ENCODE results near the genes CCDC107, TPM2 and ZCCHC7.

DNA sequence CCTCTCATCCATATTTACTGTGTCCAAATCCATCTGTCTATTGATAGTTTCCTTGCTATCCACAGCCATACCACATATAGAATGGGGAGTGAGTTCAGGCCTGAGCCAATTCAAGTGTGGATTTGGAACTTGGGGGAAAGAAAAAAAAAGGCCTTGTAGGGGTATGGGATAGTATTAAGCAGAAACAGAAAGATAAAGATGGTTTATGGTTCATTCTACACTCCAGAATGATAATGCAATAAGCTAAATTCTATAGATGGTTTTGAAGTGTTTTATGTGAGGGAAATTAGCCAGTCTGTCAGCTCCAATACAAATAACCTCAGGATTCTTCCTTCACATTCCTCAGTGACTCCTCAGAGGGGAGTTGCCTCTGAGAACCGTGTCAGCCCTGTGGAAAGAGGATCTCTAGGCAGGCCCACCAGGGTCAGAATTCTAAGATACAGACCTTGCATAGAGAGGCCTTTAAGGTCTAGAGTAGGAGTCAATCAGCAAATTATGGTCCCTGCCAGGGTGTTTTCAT is 26.5 kb downstream of the RUSC2 start:
- PRO-cap = no peak
- RAMPAGE, long total RNA, 4 experiments = no peak in any of the 4 experiments

DNA sequence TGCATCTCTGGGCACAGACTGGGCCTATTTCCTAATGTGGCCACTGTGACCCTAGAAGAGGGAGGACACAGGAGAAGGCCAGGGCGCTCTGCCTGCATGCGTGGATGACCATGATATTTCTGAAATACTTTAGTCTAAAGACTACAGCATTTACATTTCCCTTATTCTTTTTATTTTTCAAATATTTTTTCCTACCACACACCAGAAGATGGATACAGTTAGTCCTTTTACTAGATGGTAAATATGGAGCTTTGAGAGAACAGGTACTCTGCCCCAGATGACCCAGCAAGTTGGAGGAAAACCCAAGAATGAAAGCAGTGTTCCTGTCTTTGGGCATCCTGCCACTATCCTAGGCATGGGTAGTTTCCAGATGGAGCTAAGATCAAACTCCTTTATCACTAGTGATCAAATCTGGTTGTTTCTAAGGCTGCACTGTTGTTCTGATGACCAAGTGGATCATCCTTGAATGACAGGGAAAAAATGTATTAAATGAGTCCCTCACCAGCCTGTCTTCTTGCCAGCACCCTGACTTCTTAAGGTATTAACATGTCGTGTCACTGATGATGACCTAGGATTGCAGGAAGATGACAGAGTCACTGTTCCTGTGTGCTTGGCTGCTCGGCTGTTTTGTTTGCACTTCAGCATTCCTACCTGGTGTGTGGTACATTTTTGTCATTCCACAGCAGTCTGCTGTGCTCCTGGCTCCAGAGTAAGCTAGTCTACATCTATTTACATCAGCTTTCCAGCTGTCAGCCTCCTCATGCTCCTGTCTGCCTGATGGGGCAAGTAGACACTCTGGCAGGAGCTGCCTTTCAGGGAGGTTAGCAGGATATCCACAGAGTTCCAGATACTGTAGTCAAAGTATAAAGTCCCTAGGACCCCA is 28.0 kb downstream of the RUSC2 start:
- PRO-cap = no peak
- RAMPAGE, long total RNA, 4 experiments = no peak in any of the 4 experiments

- PRO-cap = no peak
- RAMPAGE, long total RNA, 4 experiments = no peak in any of the 4 experiments
These were observed 31.7 kb downstream of the RUSC2 start for GRCh38 chr9:35521603-35522072.

GRCh38 chr9:35561713-35562596 is 1.7 kb downstream of the FAM166B start:
- PRO-cap = no peak
- RAMPAGE, long total RNA, 4 experiments = no peak in any of the 4 experiments

- PRO-cap = unidirectional peak, plus-strand start at chr9:35658391
- RAMPAGE, long total RNA, 4 experiments = start-site peak on the plus strand in 4 of 4 experiments, at chr9:35658313-35658397 at its widest, 166 to 1,483 reads per replicate
These were observed at the start of gene CCDC107 for GRCh38 chr9:35658116-35659275. Gene CCDC107 (plus strand): TSS chr9:35658292.

DNA sequence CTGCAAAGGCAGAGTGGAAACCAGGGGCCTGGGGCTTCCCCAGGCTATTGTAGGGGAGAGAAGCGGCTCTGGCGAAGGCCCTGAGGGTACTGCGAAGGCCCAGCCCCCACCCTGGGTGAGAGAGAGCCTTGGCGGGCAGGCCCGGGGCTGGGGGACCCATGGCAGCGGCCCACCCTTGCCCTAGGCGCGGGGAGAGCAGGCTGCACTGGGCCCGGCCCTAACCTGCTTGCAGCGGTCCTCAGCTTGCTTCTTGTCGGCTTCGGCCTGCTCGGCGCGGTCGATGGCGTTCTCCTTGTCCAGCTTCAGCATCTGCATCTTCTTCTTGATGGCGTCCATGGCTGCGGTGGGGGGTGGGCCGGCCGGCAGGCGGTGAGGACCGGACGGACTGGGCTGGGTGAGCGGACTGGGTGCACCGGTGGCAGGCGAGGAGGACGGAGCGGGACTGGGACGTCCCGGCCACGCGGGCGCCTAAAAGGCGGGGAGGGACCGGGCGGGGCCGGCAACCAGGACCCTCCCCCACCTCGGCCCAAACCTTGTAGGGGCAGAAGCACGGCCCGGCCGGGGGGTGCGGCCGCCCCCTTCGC is at the start of gene TPM2:
Gene TPM2 (minus strand): TSS at position 444 of the 584 bp plus-strand sequence.
- PRO-cap = unidirectional peak, minus-strand start at position 444 of the sequence
- RAMPAGE, long total RNA, 4 experiments = start-site peak on the minus strand in 4 of 4 experiments, centred at positions 318 to 483 of the sequence, 41 to 1,705 reads per replicate

DNA sequence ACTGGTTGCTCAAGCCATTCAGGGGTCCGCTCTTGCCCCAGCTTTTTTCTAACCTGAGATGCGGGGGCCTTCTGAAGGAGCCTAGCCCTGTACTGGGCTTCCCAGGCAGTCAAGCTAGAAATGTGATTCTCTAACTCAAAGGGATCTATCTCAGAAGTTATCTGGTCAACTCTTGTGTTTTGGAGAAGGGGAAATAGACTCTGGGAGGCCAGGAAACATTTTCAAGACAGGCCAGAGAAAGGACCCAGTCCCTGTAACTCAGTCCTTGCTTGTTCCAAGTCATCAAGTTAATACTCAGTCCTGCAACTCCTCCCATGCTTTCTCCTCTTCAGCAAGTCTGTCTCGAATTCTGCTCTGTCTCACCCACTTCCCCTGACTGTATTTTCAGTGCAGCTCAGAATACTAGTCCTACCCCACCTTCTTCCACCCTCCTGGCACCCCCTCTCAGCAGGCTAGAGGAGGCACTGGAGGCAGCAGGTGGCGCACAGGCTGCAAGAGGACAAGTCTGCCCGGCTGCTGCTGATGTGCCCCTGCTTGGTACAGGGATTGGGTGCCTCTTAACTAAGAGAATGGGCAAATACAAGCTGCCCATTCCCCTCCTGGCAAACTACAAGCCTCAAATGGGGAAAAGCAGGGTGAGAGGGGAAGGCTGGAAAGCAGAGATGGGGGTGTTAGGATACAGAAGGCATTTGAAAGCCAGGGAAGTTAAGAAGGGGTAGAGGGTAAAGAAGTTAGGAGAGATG is 5.2 kb downstream of the TLN1 start:
- PRO-cap = no peak
- RAMPAGE, long total RNA, 4 experiments = no peak in any of the 4 experiments

DNA sequence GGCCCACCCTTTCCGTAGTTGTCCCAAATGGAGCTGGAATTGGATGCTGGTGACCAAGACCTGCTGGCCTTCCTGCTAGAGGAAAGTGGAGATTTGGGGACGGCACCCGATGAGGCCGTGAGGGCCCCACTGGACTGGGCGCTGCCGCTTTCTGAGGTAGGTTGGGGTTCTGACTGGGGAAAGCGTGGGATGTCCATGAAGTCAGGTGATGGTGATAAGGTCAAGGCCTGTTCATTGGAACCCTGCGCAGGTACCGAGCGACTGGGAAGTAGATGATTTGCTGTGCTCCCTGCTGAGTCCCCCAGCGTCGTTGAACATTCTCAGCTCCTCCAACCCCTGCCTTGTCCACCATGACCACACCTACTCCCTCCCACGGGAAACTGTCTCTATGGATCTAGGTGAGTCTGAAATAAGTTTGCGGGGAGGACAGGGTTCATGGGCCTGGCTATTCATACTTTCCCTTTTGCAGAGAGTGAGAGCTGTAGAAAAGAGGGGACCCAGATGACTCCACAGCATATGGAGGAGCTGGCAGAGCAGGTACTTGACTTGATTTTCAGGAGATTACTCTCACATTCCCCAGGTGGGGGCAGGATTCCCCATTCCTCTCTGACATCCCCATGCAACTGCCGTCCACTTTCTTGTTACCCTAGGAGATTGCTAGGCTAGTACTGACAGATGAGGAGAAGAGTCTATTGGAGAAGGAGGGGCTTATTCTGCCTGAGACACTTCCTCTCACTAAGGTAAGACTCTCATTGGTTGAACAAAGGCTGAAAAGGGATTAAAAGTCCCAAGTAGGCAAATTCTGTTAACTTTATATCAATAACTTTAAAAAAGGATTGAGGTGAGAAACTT is 506 bp downstream of the CREB3 start:
- PRO-cap = no peak
- RAMPAGE, long total RNA, 4 experiments = no peak in any of the 4 experiments

- PRO-cap = no peak
- RAMPAGE, long total RNA, 4 experiments = no peak in any of the 4 experiments
These were observed 973 bp downstream of the HRCT1 start for GRCh38 chr9:35906798-35907551.

GRCh38 chr9:35908463-35909066 is 725 bp upstream of the SPAAR start:
- PRO-cap = no peak
- RAMPAGE, long total RNA, 4 experiments = no peak in any of the 4 experiments

GRCh38 chr9:35929148-35929626 is 19.9 kb downstream of the SPAAR start:
- PRO-cap = no peak
- RAMPAGE, long total RNA, 4 experiments = start-site peak on the minus strand in 2 of 4 experiments, at chr9:35929327-35929362 at its widest, 7 to 30 reads per replicate

- PRO-cap = no peak
- RAMPAGE, long total RNA, 4 experiments = no peak in any of the 4 experiments
These were observed 6.2 kb downstream of the OR2S2 start for GRCh38 chr9:35951705-35952227.

DNA sequence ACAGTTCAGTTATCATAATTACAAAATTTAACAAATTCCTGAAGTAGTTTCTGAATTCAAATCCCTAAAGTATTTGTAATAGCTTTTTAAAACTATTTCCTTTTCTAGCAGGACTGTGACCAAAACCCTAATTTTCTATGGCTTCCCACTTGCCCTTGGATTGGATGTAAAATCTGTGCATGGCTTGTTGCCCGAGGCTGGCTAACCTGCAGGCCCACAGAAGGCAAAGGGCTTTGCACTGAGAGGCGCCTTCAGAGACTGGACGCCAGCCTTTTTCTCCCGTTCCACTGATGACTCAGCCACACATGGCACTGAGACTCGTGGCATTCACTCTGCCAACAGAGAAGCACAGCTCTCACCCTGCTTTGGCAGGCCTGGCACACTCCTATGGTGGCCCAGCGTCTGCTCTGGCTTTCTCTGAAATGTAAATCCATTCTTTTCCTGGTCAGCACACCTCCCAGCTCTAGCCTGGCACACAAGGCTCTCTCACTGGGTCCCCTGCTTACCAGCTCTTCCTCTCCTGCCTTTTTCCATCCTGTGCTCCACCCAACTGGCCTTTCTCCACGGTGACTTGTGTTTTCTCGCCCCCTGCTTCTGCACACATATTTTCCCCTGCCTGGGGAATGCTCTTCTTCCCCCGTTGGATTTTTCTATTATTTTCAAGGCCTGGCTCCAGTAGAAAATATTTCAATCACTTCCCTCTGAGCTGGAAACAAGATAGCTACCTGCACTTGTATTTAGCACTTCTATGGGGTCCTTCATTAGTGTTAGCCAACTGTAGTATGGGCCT is 5.9 kb upstream of the MELK start:
- PRO-cap = no peak
- RAMPAGE, long total RNA, 4 experiments = no peak in any of the 4 experiments

DNA sequence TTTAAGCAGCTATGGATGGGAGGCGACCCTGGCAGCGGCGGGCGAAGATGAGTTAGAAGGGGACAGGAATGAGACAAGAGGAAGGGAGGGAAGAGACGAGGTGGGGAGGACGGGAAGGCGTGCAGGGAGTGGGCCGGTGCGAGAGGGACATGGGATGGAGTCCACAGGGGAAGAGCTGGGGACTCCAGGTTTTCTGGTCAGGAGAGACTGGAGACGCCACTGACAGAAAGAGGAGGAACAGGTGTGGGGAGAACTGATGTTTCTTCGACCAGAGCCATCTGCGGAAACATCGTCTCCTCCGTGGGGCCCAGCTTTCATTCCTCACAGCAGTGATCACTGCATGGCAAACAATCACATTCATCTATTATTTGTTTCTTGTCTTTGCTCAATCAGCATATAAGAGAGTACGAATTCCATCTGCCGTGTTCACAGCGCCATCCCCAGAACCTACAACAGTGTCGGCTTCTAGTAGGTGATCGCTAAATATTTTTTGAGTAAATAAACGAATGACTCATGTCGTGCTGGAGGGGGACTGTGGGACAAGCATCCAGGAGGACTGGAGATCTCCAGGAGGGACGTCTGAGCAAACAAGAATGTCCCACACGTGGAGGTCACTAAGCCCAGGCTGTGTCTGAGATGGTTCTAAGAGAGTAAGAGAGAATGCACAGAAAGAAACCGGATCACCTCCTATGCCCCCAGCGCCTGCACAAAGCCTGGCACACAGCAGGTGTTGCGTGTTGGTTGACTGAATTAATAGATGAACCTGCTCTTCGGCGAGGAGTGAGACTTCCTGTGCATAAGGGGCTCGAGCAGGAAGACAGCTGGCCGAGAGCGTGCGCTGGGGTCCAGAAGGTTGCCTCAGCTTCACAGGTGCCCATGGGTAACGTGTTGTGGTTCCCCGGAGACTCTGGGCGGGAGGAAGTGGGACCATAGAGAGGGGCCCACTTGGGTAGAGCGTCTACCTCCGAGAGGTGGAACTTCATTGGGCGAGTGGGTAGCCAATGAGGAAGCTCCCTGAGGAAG is 192.8 kb downstream of the MELK start:
- PRO-cap = no peak
- RAMPAGE, long total RNA, 4 experiments = no peak in any of the 4 experiments

DNA sequence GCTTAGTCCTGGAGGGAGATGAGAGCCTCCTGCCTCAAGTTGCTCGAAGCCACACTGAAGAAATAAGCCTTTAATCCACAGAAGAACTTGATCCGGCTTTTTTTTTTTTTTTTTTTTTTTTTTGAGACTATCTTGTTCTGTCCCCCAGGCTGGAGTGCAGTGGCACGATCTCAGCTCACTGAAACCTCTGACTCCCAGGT is 8.4 kb upstream of the PAX5 start:
- PRO-cap = no peak
- RAMPAGE, long total RNA, 4 experiments = no peak in any of the 4 experiments

GRCh38 chr9:37047401-37047674 is 13.3 kb upstream of the PAX5 start:
- PRO-cap = no peak
- RAMPAGE, long total RNA, 4 experiments = no peak in any of the 4 experiments

DNA sequence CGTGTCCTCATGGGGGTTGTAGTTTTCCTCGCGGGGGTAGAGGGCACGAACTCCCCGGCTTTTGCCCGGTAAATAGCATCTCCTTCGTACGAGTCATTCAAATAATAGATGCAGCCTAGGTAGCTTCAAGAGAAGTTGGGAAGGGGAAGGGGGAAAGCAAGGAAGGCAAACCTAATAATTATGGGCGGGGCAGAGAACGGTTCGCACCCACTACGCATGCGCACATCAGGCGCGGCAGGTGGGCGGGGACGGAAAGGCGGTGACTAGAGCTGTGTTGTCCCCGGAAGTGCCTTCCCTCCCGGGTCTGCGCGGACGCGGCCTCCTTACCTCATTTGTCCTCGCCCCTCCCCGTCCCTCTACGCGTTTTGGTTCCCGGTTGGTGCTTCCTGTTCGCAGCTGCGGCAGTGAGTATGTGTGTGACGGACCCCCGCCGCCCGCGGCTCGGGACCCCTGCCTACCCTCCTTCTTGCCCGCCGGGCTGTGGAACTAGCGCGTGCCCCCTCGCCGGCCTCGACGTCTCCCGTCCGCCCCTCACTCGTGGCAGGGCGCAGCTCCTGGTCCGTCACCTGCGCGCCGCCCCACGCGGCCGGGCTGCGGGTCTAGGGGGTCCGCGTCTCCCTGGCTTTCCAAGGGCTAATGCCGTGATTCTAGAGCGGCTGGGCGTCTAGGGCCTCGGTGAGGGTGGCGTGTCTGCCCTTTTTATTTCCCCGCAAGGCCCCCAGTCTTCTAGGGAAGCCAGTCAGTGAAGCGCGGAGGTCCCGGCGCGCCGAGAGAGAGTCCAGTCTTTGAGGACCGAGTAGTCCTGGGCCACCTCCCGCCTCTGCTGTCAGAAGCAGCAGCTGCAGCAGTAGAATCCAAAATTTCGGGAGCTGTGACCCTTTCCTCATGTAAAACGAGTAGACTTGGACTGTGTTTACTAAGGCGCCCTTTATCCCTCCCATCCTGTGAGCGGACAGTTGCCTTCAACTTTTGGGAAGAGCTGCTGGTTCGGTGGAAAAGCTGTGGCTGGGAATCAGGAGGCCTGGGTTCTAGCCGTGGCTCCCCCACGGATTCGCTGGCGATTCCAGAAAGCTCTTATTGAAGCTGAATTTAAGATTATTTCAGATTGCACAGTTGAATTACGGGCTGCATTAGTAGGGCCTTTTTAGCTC is at the start of gene ZCCHC7:
Gene ZCCHC7 (plus strand): TSS at position 355 of the 1,151 bp plus-strand sequence.
- PRO-cap = unidirectional peak, plus-strand start at position 393 of the sequence
- RAMPAGE, long total RNA, 4 experiments = start-site peak on the plus strand in 3 of 4 experiments, centred at positions 363 to 370 of the sequence, 78 to 433 reads per replicate

DNA sequence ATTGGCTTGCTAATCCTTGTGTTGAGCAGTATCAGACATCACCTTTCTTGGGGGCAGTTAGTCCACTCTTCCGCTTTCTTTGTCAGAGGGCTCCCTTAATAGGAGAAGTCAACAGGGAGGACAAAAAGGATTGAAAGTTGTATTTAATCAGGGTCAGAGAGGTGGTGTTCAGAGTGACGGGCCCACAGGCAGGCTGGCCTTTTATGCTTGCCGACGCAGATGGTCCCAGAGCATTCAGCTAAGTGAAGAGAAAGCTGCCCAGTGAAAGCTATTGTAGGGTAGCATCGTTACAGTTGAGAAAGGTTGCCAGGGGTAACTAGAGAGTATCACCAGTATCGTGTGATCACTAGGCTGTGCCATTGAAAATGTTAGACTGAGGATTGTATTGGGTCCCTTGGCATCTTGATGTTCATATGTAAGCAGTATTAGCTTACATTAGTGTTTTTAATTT is 131.1 kb downstream of the ZCCHC7 start:
- PRO-cap = no peak
- RAMPAGE, long total RNA, 4 experiments = no peak in any of the 4 experiments

DNA sequence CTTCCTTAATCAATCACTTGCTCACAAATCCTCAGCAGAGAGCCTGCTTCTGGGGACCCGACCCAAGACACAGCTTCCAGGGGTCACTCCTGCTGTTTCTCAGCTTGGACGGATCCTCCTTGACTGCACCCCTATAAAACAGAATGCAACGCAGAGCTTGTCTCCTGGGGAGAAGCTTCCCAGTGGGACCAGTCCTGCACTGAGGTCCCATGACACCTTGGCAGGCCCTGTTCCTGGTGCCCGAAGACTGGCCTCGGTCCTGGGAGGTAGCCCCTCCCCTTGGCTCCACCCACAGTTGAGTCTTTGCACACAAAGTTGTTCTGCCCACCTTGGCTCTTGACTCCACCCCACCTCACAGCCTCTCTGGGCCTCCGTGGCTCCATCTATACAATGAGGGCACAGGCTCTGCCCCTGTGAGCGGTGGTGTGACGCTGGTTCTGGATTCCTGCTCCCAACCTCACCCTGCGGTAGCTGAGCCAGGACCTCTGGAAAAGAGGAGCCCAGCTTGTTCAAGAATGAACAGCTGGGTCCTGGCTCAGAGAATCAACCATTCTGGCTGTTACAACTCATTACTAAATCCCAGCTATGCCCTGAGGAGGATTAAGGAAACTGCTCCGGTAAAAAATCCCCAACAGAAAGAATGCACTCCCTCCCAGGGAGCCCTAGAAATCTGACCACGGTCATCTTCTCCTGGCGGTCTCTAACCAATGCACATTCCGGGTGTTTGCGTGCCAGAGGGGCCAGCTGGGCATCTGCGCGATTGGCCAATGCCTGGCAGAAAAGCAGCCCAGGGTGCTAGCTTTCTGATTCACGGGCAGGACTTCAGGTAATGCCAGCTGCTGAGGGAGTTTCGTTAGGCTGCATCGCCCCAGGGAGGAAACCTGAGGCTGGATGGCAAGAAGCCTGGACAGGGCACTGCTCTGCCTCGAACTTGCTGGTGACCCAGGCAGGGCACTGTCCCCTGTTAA is 10.0 kb upstream of the GRHPR start:
- PRO-cap = no peak
- RAMPAGE, long total RNA, 4 experiments = no peak in any of the 4 experiments

DNA sequence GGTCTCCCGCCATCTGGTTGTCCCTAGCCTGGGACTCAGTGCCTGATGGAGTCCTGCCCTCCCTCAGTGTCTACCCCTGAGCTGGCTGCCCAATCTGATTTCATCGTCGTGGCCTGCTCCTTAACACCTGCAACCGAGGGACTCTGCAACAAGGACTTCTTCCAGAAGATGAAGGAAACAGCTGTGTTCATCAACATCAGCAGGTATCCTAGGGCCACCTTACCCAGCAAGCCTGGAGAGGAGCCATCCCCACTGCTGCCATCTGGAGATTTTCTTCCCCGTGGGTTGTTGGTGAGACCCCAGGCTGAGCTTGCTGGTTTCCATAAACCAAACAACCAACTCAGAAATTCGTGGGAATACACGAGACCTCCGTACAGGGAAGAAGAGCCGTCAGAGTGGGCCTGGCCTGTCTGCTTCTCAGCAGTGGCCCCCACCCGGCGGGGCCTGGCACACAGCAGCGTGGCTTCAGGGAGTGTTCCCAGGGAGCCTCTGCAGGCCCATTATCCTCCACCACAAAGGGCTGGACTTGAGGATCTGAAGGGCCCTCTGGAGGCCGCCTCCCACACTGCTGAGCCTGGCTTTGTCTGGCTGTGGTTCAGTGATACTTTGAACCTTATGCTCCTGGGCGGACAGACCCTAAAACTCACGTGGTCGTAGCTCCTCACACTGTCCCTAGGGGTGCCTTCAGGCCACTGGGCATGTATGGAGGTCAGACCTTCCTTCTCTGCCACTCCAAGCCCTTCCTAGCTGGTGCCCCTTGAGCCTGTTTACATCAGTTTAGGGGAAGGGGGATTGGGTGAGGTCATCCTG is 8.2 kb downstream of the GRHPR start:
- PRO-cap = no peak
- RAMPAGE, long total RNA, 4 experiments = no peak in any of the 4 experiments

Measured in omental fat pad (tissue), 4 donors.